NB4 (cell line): ENCODE measurements around the genes MKI67 and PPP2R2D.

- RRBS = 80% methylated on average over 6 of the region's 33 CpGs
These were observed 1.4 kb downstream of the ADAM12 start for GRCh38 chr10:126386779-126387458.

- RRBS = no CpG with 5 or more reads among the region's 11 CpGs
These were observed 7.2 kb downstream of the C10orf90 start for GRCh38 chr10:126663088-126663818.

- RRBS = no CpG with 5 or more reads among the region's 19 CpGs
These were observed 13.0 kb downstream of the DOCK1 start for GRCh38 chr10:126918095-126918777.

- RRBS = no CpG with 5 or more reads among the region's 9 CpGs
These were observed 45.3 kb downstream of the DOCK1 start for GRCh38 chr10:126950249-126951196.

DNA sequence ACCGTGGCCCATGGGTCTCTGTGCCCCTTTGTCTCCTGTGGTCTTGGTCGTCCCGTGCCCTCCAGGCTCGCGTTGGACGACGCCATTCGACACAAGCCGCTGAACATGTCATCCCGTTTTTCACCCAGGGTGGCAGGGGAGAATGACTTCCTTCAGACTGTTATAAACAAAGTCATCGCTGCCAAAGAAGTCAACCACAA lies 106.8 kb downstream of the DOCK1 start:
- RRBS = no CpG with 5 or more reads among the region's 11 CpGs

- RRBS = no CpG with 5 or more reads among the region's 8 CpGs
These were observed 18.1 kb downstream of the INSYN2A start for GRCh38 chr10:127178195-127178859.

GRCh38 chr10:127889624-127890137 lies 3.1 kb downstream of the CLRN3 start:
- RRBS = no CpG with 5 or more reads among the region's 4 CpGs

DNA sequence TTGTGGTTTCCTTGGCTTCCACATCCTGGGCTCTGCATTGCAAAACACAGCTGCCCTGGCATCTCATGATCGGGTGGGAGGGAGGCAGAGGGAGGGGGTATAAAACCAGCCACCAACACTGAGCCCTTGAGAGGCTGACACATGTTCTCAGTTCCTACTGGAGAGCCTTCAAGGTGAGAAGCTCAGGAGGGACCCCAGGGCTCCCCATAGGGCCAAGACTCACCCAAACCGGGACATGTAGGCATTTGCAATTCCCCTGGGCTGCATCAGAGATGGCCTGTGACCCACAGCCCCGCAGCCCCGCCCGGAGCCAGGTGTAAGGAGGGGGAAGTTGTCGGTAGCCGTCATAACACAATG lies 61.4 kb downstream of the MKI67 start:
- RRBS = 2% methylated on average over 4 of the region's 7 CpGs

DNA sequence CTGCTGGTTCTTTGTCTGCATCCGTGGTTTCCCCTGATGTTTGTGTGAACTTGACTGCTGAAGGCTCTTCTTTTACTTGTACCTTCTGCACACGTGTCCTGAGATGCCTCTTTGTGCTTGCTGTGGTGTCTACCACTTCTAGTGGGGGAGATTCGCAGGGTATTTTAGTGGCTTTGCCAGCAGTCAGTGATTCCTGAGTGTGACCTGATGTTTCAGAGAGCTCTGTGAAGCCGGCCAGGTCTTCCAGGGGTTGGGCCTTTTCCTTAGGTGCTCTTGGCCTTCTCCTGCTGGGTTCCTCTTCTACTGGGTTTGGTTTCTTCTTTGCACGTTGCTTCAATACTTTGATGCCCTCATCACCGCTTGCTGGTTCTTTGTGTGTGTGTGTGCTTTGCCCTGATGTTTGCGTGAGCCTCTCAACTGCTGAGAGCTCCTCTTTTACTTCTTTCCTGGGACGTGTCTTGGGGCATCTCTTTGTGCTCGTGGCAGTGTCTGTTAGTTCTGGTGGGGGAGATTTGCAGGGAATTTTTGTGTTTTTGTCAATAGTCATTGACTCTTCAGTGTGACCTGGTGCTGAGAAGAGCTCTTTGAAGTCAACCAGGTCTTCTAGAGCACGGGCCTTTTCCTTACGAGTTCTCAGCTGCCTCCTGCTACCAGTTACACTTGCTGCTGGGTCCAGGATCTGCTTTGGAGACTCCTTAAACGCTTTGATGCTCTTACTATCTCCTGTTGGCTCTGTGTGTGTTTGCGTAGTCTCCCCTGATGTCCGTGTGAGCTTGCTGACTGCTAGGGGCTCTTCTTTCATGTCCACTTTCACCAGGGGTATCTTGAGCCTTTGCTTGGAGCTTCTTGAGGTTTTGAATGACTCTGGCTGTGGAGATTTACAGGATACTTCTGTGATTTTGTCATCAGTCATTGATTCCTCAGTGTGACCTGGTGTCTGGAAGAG lies 22.4 kb downstream of the MKI67 start:
- RRBS = no CpG with 5 or more reads among the region's 14 CpGs

DNA sequence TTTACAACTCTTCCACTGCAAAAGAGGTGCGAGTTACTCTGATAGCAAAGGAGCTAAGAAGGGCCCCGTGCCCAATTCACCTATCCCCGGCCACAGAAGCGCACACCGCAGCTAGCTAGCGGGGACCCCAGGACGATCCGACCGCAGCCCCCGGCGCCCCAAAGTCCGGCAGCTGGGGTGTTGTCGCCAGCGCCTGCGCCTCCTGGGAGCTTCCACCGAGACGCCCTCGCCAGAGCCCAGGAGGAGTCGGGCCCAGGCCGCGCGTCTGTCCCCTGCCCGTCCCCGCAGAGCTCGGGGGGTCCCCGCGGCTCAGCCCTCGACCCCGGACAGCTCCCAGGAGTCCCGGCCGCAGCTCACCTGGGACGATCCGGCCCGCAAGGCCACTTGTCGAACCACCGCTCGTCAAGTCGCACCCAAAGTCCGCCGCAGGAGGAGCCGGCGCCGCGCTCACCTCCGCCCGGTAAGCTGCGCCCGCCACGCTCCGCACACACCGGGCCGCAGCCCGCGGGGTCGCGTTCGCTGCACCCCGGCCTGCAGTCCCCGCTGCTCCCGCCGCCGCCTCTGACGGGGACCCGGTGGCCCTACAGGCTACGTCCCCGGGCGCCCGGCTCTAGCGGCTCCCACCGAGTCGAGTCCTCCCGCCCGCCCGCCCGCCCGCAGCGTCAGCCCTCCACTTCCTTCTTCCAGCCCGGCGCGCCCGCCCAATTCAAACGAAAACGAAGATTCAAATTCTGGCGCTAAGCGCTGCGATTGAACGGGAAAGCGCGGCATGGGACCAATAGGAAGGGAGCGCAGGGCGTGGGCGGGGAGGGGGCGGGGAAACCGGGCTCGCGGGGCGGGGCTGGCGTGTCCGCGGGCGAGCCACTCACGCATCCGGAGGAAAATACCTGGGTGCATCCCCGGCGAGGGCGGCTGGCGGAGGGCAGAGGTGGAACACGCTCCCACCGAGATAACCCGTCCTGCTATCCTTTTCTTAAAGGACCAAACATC lies at the start of gene MKI67:
Gene MKI67 (minus strand): TSS at position 682 of the 990 bp plus-strand sequence.
- RRBS = 1% methylated on average over 49 of the region's 110 CpGs

DNA sequence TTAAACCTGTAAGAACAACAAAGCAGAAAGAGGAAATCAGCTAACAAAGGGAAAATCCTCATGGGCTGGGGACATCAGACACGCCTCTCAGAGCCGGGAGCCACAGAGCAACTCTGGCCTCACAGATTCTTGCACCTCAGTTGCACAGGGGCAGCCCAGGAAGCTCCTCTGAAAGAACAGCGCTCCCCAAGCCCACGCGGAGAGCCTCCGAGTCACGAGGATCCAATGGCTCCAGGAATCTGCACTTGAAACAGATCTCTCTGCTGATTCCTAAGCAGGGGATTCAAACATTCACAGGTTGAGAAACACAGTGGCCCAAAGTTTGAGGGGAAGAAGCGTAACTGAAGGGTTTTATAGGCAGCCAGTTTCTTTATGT lies 213.2 kb upstream of the MGMT start:
- RRBS = no CpG with 5 or more reads among the region's 8 CpGs

DNA sequence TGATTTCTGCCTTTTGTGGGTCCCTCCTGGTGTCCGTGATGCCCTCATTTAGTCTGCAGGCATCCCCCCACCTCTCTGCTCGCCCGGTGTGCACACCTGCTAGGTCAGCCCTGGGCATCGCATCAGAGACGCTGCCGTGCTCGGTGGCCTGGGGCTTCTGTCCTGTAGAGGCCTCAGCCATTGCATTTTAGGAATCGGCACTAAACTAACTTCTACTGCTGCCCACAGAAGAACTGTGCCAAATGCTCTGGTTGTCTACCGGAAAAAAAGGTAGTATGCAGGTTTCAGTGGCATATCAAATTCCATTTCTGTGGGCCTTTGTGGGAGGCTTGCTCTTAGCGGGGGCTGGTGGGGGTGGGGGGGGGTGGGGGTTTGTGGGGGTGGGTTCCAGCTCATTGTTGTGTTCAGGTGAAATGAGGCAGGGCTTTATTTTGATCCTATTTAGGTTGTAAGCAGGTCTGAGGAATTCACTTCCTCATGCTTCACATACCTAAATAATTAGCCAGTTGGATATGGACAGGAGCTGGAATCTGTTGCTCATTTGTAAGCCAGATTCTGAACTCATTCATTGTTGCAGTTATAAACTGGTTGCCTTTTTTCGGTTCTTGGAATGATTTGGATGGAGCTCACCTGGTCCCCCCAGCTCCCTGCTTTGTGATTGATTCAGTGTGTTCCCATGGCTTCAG lies 64.5 kb downstream of the MGMT start:
- RRBS = no CpG with 5 or more reads among the region's 11 CpGs

- RRBS = 36% methylated on average over 14 of the region's 63 CpGs
These were observed 165.1 kb downstream of the GLRX3 start for GRCh38 chr10:130300934-130302115.

DNA sequence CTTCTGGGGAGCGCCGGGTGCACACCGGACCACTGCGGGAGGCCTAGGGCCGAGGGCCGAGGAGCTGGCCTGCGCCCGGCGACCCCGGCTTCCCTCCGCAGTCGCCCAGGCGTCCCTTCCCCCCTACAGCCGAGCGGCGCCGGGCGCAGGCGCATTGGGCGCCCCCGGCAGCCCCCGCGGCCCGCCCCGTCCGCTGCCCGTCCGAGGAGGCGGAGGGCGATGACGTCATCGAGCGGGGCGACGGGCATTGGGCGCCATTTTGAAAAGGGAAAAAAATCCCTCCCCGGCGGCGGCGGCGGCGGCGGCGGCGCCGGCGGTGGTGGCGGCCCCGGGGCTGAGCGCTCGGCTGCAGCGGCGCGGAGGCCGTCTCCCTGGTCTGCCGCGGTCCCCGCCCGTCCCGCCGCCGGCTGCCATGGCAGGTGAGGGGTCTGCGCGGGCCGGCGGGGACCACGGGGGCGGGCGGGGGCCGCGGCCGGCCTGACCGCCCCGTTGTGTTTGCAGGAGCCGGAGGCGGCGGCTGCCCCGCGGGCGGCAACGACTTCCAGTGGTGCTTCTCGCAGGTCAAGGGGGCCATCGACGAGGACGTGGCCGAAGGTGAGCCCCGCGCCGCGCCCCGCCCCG lies at the start of gene PPP2R2D:
Gene PPP2R2D (plus strand): TSS at position 272 of the 621 bp plus-strand sequence.
- RRBS = no CpG with 5 or more reads among the region's 92 CpGs

DNA sequence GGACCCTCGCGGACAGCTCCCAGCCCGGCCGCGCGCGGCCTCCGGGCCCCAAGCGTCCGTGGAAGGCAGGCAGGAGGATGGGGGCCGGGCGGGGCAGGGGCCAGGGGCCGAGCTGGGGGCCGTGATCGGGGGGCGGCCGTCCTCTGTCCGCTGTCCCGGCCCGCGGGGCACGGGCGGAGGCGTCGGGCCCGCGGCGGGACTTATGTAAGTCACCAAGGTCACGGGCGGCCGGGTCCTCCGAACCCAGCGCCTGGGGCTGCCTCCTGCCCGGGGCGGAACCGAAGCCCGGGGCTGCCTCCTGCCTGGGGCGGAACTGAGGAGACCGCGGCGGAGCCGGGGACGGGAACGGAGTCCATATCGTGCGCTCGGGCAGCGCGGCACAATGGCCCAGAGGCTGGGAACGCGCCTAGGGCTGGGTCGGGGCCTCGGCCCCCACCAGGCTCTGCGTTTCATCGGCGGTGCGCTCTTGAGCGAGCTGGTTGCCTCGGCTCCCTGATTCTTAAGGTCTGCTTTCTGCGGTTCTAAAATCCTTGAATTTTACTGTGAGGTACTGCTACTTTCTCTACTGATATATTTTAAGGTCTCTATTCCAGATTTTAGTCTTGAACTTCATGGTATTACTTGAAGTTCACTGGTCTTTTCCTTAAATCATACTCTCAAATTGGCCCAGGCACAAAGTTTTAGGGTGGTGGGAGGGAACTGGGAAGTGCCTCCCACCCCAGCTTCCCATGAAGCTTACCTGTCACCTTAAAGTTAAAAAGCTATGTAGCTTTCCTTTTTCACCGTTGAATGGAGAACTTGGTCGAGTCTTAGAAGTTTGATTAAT lies 763 bp downstream of the PPP2R2D start:
- RRBS = no CpG with 5 or more reads among the region's 62 CpGs

GRCh38 chr10:131903432-131903971 lies 2.7 kb downstream of the PPP2R2D start:
- RRBS = no CpG with 5 or more reads among the region's 7 CpGs

DNA sequence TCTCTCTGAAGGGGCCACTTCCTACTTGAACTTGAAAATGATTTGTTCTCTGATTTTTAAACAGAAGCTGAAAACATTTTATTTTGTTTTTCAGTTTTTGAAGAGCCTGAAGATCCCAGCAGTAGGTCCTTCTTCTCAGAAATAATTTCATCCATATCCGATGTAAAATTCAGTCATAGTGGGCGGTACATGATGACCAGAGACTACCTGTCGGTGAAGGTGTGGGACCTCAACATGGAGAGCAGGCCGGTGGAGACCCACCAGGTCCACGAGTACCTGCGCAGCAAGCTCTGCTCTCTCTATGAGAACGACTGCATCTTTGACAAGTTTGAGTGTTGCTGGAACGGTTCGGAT lies 34.3 kb downstream of the BNIP3 start:
- RRBS = no CpG with 5 or more reads among the region's 9 CpGs

DNA sequence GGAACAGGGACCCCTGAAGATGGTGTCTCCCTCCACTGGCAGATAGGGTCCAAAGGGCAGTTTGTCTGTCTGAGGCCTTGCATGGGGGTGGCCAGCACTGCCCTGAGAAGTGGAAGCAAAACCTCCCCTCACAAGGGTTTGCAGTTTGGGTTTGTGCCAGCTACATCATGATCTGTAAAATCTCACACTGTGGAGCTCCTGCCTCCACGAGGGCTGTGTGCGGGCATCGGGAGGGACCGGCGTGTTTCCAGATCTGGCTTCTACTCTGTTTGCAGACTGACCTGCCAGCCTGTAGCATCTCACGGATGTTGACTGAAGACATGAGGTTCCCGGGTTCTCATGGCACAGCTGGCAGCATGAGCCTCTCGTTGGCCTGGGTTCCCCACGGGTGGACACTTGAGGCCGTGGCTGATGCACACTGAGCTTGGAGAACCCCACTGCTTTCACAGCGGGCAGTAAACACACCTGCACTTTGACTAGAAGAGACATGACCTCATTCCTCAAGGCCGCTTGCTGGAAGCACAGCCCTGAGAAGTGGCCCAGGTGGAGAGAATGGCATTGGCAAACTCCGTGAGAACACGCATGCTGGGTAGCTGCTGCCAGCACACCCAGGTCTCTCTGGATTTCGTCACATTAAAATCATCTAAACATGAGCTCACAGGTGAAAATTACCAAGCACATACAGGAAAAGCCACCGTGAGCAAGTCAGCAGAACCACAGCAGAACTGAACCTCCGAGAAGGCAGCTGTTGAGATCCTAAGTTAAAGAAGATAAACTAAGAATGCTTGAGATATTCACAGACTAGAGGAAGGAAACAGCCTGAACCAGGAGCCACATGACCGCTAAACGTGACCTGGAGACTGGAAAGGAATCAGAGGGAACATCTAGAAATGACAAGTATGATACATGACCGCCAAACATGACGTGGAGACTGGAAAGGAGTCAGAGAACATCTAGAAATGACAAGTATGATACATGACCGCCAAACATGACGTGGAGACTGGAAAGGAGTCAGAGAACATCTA lies 32.6 kb downstream of the BNIP3 start:
- RRBS = 88% methylated on average over 4 of the region's 23 CpGs

GRCh38 chr10:131960655-131961605 lies 20.8 kb downstream of the BNIP3 start:
- RRBS = 95% methylated on average over 4 of the region's 33 CpGs

DNA sequence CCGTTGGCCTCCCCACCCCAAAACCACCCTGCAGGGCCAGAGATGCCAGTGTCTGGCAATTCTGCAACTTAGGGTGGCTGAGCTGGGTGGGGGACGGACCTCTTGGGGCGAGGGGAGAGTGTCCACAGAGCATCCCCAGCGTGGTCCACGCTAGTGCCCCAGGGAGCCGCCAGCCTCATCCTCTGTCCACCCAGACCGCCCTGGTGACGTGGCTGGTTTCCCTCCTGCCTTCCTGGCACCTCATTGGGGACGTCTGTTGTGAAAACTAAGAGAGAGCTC lies 44.0 kb upstream of the DPYSL4 start:
- RRBS = no CpG with 5 or more reads among the region's 9 CpGs